Heart (tissue), 3 donors: ENCODE results near the gene MOB2.

DNA sequence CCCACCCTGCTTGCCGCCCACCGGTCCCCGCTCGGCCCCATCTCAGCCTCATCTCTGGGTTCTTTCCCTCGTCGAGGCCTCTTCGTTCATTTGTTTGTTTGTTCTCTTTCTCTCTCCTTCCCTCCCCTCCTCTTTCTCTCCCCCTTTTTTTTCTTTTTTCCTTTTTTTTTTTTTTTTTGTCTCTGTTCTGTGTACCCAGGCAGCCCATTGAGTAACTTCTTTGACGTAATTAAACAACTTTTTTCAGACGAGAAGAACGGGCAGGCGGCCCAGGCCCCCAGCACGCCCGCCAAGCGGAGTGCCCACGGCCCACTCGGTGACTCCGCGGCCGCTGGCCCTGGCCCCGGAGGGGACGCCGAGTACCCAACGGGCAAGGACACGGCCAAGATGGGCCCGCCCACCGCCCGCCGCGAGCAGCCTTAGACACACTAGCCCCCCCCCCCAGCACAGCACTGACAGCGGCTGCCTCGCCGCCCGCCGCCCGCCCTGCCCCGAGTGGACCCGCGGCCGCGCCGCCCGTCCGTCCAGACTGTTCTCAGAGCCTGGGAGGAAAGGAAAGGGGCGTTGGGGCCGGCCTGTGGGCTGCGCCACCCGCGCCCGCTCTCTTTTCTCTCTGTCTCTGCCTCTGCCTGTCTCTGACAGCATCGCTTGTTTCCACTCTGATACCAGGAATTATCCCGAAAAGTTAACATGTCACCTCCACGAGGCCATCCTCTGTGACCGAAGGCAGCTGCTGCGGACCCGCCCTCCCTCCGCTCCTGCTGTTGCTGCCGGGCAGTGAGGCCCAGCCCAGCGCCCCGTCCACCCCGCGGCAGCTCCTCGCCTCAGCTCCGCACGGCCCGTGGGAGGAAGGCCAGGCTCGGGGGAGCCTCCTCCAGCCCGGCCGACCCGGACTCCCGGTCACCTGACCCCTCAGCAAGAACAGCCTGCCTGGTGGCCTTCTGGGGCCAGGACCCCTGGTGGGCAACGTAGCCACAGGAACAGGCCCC is 26.0 kb downstream of the MOB2 start:
- RAMPAGE, long total RNA, 2 experiments, result no peak in any of the 2 experiments

- RAMPAGE, long total RNA, 2 experiments, result no peak in any of the 2 experiments
These were observed 5.2 kb downstream of the MOB2 start for GRCh38 chr11:1481193-1482034.

GRCh38 chr11:1486479-1487377 is at the start of gene MOB2:
TSS of gene MOB2 (minus strand) at chr11:1486779.
- RAMPAGE, long total RNA, 2 experiments, result no peak in any of the 2 experiments

GRCh38 chr11:1520254-1520722 is 33.7 kb upstream of the MOB2 start:
- RAMPAGE, long total RNA, 2 experiments, result no peak in any of the 2 experiments

GRCh38 chr11:1545854-1546652 is 26.0 kb downstream of the DUSP8 start:
- RAMPAGE, long total RNA, 2 experiments, result no peak in any of the 2 experiments

DNA sequence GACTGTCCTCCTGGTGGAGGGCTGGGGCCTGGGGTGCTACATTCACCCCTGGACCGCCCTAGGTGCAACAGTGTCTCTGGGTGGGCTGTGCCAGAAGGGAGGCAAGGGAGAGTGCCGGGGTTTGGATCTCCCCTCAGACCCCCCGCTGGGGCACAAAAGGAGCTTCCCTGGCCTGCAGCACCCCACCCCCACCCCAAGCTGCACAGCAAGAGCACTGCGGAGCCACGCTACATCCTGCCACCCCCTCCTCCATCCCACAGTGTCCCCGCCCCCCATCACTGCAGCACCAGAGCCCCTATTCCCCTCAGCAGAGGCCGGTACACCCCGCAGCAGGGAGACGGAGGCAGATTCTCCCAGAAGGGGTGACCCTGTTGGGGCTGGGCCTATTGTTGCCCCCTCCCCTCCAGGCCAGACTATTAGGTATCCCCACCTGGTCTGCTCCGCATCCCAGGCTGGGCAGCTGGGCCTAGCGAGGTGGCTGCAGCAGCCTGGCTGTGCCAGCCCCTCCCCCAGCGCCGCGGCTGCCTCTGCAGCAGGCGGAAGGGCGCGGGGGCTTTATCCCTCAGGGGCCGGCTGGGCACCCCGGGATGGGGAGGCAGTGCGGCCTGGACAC is 1.2 kb downstream of the DUSP8 start:
- RAMPAGE, long total RNA, 2 experiments, result no peak in any of the 2 experiments

DNA sequence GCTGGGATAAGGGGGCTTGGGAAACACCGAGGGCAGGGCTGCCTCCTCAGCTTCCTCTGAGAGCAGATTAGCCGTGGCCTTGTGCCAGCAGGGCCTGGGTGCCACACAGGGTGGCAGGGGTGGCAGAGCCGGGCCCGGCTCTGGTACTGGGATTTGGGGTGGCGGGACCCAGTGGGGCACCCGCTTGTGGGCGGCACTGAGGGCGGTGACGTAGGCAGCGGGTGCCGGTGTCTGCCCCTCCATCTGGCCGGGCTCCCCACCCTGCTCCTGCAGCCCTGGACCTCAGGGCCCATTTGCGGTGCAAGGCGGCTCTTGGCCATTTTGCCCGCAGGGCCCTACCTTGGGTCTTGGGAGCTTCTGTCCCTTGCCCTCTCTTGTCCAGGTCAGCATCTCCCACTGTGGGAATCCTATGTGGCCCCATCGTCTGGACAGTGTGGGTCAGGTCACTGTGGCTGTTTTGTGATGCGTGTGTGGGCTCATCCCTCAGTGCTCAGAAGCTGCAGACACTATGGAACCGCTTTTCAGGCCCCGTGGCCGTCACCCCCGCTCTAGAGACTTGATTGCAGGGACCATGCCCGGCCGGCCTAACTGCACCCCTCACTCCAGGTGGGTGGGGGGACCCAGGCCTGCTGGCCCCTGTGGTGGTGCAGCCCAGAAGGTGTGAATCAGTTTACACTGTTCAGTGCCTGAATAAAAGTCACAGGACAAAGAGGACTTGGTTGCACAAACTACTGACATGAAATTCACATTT is 29.7 kb upstream of the KRTAP5-6 start:
- RAMPAGE, long total RNA, 2 experiments, result no peak in any of the 2 experiments

GRCh38 chr11:1693765-1694614 is 3.0 kb upstream of the KRTAP5-6 start:
- RAMPAGE, long total RNA, 2 experiments, result no peak in any of the 2 experiments

DNA sequence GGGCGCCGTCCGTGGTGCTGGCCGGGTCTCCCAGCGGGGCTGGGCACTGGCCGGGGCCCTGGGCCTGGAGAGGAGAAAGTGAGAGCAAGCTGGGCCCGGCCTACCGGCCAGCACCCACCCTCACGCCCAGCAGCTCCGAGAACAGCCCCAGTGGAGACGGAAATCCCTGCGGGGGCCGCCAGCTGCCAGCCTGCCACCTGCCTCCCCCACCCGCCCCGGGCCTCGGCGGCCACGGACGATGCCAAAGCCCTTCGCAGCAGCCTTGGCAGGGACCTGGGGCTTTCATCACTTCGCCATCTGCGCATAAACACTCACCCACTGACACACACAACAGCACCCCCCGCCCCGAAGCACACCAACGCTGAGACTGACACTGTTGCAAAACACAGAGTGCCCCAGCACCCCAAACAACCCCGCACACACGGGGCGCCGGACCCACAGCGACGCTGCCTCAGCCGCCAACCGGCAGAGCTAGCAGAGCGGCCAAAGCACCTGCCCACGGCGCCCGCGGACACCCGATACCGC is 2.3 kb downstream of the IFITM10 start:
- RAMPAGE, long total RNA, 2 experiments, result no peak in any of the 2 experiments

GRCh38 chr11:1751524-1752703 is 1.5 kb upstream of the IFITM10 start:
- RAMPAGE, long total RNA, 2 experiments, result no peak in any of the 2 experiments

GRCh38 chr11:1781822-1782538 is 18.3 kb upstream of the CTSD start:
- RAMPAGE, long total RNA, 2 experiments, result no peak in any of the 2 experiments

GRCh38 chr11:1858995-1859521 is 6.2 kb downstream of the LSP1 start:
- RAMPAGE, long total RNA, 2 experiments, result no peak in any of the 2 experiments

- RAMPAGE, long total RNA, 2 experiments, result start-site peak on the plus strand in 1 of 2 experiments, at chr11:1864097-1864177 at its widest, 65 reads per replicate
These were observed 11.0 kb downstream of the LSP1 start for GRCh38 chr11:1863494-1864577.

GRCh38 chr11:1865304-1865643 is 12.4 kb downstream of the LSP1 start:
- RAMPAGE, long total RNA, 2 experiments, result no peak in any of the 2 experiments

DNA sequence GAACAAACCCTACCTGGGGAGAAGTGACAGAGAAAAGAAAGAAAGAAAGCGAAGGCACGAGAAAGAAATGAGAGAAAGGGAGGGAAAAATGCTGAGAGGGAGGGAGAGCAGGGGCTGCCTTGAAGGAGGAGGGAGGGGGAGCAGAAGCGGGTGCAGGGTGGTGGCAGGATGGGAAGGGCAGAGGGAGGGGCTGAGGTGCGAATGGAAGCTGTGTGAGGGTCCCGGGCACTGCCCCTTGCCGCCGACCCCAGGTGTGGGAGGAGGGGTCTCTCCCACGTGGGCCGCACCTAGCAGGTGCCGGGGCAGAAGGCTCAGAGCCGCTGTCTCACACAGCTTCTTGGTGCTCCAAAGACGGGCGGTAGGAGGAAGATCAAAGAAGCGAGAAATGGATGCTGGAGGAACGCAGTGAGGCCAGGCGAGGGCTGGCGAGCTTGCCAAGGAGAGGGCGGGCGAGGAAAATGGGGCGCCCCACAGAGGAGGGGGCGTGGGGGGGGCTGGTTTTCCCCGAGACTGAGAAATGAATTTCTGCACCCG is 16.5 kb downstream of the LSP1 start:
- RAMPAGE, long total RNA, 2 experiments, result no peak in any of the 2 experiments

DNA sequence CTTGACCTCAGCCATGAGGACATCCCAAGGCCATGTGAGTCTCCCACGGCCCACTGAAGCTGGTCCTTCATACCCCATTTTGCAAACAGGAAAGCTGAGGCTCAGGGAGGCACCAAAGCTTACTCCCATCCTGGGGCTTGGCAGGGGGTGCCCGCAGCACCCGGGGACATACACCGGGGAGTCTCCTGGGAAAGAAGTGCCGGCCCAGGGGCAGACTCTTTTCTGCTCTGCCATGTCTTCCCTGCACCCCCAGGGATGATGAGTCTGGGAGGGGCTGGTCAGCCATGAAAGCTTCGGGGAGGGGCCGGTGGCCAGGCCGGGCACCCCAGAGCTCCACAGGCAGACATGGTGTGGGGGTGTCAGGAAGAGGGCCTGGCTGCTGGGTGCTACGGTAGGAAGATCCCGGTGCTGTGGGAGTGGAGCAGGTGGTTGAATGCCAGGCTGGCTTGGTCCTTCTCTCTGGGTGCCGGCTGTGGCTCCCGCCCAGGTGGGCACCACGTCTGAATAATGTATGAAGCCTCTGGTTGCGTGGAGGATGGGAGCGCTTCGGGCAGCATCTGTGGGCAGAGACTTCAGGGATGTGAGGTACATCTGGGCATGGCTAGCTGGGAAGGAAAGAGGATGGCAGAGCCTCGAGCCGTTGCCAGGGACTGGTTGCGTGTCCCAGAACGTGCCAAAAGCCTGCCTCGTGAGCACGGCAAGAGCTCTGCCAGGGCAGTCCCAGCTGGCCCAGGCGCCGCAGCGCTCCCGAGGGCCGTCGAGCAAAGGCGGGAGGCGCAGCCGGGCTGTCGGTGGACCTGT is 17.5 kb downstream of the LSP1 start:
- RAMPAGE, long total RNA, 2 experiments, result no peak in any of the 2 experiments

GRCh38 chr11:1877172-1877853 is 14.4 kb downstream of the PRR33 start:
- RAMPAGE, long total RNA, 2 experiments, result no peak in any of the 2 experiments

GRCh38 chr11:1887092-1887659 is 4.5 kb downstream of the PRR33 start:
- RAMPAGE, long total RNA, 2 experiments, result no peak in any of the 2 experiments

DNA sequence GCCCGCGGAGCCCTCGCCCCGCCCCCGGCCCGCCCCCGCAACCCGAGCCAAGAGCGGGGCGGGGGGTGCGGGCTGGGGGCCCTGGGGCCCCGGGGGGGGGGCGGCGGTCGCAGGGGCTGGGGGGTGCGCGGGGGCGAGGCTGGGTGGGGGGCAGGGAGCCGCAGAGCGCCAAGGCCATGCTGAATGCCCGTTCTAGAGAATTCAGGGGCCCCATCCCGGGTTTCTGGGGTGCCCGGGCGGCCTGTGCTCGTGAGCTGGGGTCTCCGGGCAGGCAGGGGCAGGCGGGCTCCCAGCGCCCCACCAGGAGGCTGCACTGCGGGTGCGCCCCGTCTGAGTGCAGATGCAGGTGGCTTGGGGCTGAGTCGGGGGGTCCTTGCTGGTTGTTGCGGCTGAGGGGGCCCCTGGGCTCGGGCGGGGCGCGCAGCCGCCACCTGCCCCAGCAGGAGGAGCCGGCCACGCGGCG is 328 bp upstream of the IGF2 start:
- RAMPAGE, long total RNA, 2 experiments, result no peak in any of the 2 experiments

- RAMPAGE, long total RNA, 2 experiments, result no peak in any of the 2 experiments
These were observed 39.5 kb upstream of the TH start for GRCh38 chr11:2210859-2211691.